Colic lymph node (tissue), 1 donor: ENCODE measurements around the gene CEP192.

- PRO-cap: bidirectional peak, plus-strand start at chr18:12991417, minus-strand start at chr18:12991145; bidirectional peak, plus-strand start at chr18:12991679, minus-strand start at chr18:12991595; unidirectional peak, minus-strand start at chr18:12991817
Observed at GRCh38 chr18:12991202-12992298, at the start of gene CEP192. Gene CEP192, plus strand, starts transcription at chr18:12991362.

DNA sequence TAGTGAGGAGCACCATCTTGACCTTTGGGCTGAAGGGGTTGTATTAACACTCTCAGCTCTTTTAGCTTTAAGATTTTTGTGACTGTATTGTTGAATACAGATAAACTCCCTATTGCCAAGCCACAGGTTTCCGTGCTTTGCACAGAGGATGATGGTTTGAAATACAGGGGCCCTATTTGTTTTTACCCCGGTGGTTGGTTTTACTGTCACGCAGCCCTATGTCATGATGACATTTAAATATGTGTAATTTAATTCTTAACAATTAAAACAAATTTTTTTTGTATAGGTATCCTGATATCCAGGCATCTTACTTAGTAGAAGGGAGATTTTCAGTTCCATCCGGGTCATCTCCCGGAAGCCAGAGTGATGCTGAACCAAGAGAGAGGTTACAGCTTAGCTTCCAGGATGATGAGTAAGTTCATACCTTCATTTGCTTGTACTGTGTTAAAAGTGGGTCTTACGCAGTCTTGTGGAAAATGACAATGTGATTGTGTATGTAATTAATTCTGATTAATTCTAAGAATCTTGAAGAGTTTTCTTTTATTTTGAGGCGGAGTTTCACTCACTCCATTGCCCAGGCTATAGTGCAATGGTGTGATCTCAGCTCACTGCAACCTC, 10.1 kb downstream of the CEP192 start:
- PRO-cap: no peak

DNA sequence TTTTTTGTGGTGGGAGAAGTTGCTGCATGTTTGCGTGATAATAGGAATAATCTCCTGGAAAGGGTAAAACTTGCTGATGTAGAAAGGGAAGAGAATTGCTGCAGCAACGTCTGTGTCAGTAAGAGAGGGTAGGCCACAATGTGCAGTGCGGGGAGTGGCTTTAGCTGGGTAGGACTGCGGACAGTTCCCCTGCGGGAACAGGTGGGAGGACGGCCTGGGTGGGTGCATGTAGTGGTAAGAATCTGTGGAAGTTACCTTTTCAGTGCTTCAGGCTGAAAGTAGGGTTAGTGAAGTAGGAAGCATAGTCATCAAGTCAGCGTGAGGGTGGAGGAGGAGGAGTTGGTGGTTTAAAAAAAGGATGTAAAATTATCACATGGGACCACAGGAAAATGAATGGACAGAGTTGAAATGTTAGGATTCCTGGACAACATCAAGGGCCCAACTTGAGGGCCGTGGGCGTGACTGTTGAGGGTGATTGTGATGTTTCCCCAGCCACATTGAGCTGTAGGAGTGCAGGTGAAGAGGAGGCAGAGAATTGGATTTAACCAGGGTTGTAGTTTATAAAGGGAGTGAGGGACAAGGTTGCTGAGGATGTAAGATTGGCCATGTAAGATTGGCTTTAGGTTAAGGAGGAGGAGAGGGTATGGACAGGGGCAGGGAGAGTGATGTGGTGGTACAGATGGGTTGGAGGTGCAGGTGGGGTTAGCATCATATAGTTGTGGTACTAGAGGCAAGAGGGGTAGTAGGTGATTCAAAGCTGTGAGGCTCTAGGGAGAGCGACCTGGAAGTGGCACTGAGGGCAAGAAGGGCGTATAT, 13.4 kb downstream of the CEP192 start:
- PRO-cap: no peak

DNA sequence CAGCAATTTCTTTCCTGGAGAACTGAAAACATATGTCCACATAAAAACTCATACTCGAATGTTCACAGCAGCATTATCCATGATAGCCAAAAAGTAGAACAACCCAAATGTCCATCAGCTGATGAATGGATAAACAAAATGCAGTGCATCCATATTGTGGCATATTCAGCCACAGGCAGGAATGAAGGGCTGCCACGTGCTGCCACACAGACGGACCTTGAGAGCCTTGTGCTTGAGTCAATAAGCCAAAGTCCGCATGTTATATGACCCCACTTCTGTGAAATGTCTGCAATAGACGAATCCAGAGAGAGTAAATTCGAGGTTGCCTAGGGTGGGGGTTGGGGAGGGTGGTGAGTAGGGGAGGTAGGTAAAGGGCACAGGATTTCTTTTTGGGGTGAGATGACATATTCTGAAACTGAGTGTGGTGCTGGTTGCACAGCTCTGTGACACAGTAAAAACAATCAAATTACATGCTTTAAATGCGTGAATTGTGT, 39.0 kb upstream of the LDLRAD4 start:
- PRO-cap: no peak

GRCh38 chr18:13306272-13307132, 87.9 kb downstream of the LDLRAD4 start:
- PRO-cap: no peak

DNA sequence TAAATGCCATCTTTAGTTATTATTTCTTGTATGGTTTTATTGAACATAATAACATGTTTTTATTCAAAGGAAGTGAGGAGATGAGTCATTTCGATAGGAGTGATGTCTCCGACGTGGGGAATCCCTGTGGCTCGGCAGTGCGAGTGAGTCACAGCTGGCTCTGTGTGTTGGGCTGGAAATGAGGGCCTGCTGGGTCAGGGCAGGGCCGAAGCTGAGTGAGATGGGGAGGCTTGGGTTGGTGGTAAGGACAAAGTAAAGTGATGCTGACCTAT, 156.7 kb downstream of the LDLRAD4 start:
- PRO-cap: no peak

DNA sequence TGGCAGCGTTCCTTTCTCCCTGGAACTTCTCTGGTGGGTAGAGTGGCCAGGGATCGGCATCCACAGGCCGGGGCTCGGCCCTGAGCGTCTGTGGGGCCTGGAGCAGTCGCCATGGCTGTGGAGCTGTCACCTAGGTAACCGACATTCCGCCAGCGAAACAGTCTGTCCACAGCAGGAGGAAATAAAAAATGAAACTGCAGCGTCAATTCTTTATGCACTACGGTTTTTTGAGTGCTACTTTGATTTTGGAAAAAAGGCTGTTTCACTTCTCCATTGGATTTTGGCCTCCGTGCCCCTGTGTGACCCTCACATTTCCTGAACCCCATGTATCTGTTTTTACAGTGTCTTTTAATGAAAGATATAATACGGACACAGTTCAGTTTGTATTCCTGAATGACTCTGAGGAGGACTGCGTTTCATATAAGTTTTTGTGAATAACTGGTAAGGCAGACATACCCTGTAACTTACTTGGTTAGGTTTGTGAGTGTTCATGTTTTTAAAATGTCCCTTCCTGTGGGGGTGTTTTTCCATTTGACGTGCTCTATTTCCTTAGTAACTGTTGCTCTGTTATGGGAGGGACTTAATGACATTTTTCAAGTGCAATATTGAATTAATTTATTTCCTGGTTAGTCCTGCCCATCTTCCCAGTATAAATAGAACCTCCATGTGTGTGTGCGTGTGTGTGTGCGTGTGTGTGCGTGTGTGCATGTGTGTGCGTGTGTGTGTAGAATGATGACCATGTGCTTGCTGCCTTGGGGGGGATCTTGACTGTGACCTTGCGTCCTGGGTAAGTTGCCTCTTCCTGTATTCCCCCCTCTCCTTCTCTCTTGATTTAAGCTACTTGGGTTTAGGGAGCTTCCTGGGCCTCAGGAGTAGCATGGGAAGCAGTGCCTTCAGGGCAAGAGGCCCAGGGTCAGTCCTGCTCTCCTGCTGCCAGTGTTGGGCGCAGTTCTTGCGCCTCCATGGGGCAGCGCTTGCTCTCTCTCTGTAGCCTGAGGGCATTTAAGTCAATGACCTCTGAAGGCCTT, 163.7 kb downstream of the LDLRAD4 start:
- PRO-cap: unidirectional peak, minus-strand start at position 90 of the sequence; bidirectional peak, plus-strand start at position 615 of the sequence, minus-strand start at position 470 of the sequence

DNA sequence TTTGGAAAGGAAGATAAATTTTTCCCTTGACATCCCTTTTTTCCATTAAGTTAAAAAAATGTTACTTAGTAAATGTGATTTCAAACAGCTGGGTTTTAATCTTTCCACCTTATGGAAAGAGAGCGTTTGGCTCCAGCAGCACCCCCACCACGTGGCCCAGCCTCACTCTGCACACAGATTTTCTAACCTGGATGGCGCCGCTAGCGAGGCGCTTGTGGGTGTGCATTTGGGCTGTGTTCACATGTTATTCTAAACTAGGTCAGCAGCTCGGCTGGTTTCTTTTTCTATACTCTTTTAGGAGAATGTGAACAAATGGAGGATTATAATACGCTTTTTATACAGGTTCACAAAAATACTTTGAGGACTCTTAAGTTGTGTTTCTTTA, 218.0 kb downstream of the LDLRAD4 start:
- PRO-cap: unidirectional peak, plus-strand start at position 176 of the sequence; unidirectional peak, plus-strand start at position 247 of the sequence

GRCh38 chr18:13500001-13500987, 226.1 kb downstream of the FAM210A start:
- PRO-cap: no peak

GRCh38 chr18:13501244-13501710, 225.1 kb downstream of the FAM210A start:
- PRO-cap: no peak

DNA sequence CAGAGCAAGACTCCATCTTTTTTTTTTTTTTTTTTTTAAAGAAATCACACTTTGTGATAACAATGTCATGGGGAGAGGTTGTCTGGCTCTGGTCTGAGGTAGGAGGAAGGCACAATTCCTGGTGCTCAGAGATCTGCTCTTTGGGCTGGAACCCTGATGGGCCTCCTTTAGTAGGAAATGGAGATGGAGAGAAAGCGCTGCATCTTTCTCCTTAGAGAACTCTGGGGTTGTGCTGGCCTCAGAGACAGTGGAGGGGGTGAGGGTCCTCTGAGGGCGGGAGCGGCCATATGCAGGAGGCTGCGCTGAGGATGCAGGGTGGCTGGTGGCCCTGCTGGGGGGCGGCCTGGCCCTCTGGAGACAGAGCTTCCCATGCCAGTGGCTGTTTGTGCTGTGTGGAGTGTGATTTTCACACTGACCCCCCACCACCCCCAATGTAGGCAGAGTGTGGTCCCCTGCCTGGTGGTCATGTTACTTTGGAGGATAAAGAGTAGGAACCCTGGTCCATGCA, 194.7 kb downstream of the FAM210A start:
- PRO-cap: no peak

GRCh38 chr18:13540493-13541122, 185.8 kb downstream of the FAM210A start:
- PRO-cap: no peak

DNA sequence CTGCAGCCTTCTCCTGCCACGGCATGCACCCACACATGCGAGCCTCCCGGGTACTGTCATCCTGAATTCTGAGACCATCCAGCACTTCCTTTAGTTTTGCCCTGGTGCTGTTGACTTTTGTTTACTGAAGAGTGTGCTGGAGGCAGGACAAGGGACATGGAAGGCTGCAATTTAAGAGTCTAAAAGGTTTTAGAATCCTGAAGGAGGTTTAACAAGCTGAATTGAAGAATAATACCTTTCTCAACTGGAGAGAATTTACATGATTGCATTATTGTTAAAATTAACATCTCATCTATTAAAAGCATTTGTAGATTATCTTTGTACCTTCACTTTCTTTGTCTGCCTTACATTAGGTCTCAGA, 183.1 kb downstream of the FAM210A start:
- PRO-cap: no peak

- PRO-cap: bidirectional peak, plus-strand start at chr18:13578637, minus-strand start at chr18:13578534
Observed at GRCh38 chr18:13578467-13578819, 147.9 kb downstream of the FAM210A start.

- PRO-cap: no peak
Observed at GRCh38 chr18:13608489-13609195, 117.7 kb downstream of the FAM210A start.

GRCh38 chr18:13615309-13616303, 110.8 kb downstream of the FAM210A start:
- PRO-cap: no peak

- PRO-cap: no peak
Observed at GRCh38 chr18:13758162-13758573, 31.7 kb downstream of the RNMT start.

- PRO-cap: no peak
Observed at GRCh38 chr18:14430455-14431728, 112.5 kb downstream of the POTEC start.

DNA sequence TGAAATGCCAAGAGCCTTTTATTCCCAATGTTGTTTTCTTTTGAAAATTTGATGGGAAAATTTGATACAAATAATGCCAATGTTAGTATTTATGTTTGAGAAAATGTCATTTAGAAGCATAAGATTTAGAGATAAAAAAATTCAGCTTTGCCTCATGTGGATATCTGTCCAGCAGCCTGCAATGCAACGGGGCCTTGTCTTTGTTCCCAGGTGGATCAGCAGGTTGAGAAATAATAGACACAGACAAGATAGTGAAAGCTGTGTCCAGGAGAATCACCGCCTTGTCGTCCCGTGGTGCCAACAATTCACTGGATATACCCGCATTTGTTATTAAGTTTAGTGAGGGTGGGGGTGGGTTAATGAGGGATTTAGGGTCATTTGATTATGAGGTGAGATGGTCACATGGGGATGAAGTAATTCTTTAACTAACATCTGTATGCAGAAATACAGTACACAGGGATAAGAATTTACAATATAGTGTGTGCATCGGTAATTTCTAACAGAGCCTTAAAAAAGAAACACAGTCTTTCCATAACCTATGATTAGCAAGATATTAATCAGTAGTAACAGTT, 50.0 kb downstream of the ANKRD30B start:
- PRO-cap: no peak

- PRO-cap: no peak
Observed at GRCh38 chr18:14936199-14936671, 188.3 kb downstream of the ANKRD30B start.